ENCODE data around the genes ACAT1, FDX1 and BTG4.

DNA sequence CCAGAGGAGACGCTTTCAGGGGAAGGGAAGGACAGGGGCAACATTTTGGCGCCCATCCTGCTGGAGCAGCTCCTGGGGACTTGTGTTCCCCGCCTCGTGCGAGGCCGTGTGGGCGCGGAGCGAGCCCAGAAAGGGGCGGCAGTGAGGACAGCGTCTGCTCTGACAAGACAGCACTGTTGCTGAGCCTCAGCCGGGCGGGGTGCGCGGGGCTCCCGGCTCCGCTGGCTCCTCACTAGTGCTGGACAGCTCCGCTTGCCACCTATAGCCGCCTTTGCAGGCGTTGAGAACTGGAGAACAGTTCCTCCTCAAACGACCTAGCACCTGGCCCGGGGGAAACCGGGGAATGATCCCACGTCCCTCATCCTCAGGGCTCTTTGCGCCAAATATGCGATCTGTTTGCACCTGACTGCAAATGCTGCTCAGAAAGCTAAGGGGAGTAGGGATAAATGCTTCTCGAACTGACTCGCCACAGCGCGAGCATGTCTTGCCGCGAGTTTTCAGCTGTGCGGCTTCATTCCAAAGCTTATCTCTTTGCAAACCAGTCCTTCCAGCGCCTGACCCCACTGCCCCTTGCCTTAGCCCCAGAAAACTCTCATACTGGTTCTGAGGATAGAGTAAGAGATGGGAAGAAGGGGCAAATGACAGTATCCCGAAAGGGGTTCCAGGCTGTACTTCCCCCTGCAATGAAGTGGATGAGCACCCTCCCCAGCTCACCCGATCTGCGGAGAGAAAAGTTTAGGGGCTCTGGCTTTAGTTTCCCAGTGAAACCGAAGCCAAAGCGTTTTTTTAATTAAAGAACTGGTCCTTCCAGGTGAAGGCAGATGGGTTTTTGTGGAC, 912 bp upstream of the GUCY1A2 start:
- PRO-cap, 2 experiments = no peak in any of the 2 experiments

DNA sequence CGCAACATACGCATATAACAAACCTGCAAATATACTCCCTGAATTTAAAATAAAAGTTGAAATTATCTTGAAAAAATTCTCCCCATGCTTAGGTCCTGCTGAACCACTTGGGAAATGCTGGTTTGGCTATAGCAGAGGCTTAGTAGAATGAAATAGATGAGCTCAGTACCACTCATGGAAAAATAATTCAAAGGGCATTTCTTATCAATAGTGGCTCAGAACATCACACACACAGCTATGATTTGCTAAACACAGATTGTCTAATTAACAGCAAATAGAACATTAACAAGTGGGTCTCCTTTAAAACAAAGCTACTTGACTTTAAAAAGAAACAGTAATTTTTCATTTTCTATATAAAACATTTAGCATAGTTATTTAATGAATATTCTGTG, 21.5 kb downstream of the ELMOD1 start:
- PRO-cap, 2 experiments = no peak in any of the 2 experiments

DNA sequence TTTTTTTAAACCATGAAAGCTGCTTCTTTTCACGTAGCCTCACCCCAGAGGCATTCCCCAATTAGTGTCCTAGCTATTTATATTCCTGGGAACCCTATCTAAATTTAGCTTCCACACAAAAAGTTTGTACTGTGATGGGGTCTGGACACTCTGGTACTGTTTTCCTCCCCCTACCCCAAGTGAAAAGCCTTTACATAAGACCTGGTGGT, 35.9 kb upstream of the SLN start:
- PRO-cap, 2 experiments = no peak in any of the 2 experiments

DNA sequence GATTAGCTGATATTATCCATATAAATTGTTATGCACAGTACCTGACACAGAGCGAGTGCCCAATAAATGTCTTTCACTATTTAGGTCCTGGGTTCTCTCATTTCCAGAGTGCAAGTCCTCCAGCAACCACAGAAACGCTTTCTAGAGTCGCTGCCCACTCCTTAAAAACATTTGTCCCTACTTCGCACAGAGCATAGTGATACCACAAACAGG, 807 bp downstream of the SLC35F2 start:
- PRO-cap, 2 experiments = no peak in any of the 2 experiments

DNA sequence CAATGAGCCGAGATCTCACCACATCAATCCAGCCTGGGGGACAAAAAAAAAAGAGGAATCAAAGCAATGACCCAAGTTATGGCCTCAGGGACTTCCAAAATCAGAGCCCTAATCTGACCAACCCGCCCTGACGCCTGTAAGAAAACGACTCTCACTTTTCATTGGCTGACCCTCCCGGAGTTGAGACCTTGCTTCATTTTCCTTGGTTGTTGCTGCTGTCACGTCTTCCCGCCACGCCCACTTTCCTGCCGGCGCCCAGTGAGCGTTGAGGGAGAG, 298 bp upstream of the RAB39A start:
- PRO-cap, 2 experiments = no peak in any of the 2 experiments

GRCh38 chr11:108121008-108122151, at the start of gene ACAT1:
ACAT1 (plus strand) TSS chr11:108121567.
- PRO-cap, 2 experiments = peak in 2 of 2 experiments; most common plus-strand start chr11:108121567 (in 2); most common minus-strand start chr11:108121403 (in 2)

DNA sequence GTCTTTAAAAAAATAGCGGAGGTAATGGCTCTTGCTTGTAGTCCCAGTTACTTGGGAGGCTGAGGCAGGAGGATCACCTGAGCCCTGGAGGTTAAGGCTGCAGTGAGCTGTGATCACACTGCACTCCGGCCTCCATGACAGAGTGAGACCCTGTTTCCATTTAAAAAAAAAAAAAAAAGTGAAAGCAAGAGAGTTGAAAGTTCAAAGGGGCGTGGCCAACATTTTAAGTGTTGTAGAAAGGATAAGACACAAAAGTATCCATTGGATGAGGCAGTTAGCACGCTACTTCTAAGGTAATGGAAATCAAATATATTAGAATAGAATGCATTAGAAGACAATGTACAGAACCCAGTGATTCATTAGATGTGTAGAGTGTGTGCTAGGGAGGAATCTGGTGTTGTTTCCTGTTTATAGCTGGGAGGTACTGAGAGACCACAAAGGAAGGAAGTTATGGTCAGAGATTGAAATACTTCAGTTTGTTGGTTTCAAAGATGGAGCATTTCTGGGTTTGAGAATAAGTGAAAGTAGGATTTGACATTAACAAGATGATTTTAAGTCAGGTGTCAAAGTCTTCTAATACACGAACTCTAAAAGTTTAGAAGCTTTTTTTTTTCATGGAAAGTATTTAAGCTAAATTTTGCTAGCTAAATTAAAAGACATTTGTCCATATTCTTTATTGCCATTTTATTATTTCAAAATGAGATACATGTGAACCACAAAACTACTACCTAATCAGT, 13.7 kb downstream of the ATM start:
- PRO-cap, 2 experiments = no peak in any of the 2 experiments

GRCh38 chr11:108496645-108497119, 1.5 kb downstream of the POGLUT3 start:
- PRO-cap, 2 experiments = no peak in any of the 2 experiments

GRCh38 chr11:108591871-108592427, 1.6 kb downstream of the EXPH5 start:
- PRO-cap, 2 experiments = no peak in any of the 2 experiments

DNA sequence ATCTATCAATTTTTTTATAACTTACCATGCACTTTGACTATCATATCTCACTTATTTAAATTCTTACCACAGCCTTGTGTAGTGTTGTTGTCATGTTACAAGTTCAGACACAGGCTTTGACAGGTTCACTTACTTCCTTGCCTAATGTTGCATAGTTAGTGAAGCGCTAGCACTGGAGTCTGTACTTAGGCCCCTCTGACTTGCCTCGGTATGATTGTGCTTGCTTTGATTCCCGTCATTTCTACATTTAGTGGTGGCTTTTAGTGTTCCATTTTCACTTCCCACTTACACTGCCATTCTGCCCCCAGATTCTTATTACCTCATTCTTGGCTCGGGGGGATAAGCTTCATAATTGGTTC, 68.5 kb downstream of the DDX10 start:
- PRO-cap, 2 experiments = no peak in any of the 2 experiments

- PRO-cap, 2 experiments = no peak in any of the 2 experiments
Measured at GRCh38 chr11:108809933-108810513, 145.2 kb downstream of the DDX10 start.

GRCh38 chr11:108841158-108841610, 176.3 kb downstream of the DDX10 start:
- PRO-cap, 2 experiments = no peak in any of the 2 experiments

- PRO-cap, 2 experiments = no peak in any of the 2 experiments
Measured at GRCh38 chr11:108895777-108896155, 230.9 kb downstream of the DDX10 start.

DNA sequence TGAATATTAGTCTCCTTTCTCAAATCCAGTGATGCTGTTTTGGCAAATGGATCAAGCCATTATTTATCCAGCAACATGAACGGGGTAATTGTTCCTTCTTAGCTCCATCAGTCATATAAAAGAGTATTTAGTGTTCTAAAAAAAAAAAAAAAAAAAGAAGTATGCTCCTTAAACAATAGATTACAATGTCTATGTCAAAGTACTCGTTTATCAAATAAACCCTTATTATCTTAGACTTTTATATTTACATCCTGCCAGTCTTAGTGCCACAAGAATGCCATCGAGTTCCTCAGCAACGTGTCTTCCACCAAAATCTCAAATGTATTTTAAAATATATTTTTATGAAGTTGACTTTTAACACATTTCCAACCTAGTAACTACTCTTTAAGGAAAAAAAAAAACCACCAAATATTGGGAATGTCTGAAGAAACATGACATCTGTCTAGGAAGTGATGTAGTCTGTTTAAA, 1.2 kb downstream of the RDX start:
- PRO-cap, 2 experiments = no peak in any of the 2 experiments

DNA sequence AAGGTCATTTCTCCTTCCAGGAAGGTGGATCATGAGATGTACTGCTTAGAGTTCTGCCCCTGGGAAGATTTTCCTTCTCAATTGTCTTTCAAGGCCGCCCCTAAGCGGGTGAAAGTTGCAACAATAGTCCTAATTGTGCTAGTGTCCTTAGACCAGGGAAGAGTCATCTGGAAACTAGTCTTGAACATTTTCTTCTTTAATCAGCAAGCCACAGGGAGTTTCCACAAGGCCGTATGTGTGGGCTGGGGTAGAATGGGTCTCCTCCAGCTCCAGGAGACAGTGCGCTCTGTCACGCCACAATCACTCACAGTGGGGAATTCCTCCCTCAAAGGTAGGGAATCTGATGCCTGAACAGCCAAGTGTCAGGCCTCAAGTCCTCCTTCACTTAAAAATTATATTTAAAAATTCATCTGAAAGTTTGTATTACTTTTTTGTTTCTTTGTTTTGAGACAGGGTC, 53.3 kb upstream of the RDX start:
- PRO-cap, 2 experiments = no peak in any of the 2 experiments

DNA sequence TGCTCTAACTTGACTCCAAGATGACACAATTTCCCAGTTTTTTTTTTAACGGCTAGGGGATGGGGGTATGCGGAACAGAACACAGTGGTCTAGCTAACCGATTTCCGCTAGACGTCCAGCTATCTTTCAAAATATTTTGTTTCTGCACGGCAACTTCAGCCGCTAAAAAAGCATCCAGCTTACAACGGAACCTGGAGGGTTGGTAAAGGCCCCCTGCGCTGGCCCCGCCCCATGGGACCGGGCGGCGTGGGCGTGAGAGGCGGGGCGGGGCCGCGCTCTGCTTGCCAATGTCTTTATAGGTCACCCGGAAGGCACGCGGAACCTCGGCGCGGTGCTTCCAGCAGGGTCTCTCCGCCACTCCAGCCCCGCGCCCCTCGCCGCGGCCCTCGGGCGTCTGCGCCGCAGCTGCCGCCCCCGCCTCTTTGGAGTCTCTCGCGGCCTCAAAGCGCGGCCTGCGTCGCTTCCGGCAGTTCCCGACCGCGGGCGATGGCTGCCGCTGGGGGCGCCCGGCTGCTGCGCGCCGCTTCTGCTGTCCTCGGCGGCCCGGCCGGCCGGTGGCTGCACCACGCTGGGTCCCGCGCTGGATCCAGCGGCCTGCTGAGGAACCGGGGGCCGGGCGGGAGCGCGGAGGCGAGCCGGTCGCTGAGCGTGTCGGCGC, at the start of gene FDX1:
TSS of gene FDX1 (plus strand) at position 314 of the 658 bp plus-strand sequence.
- PRO-cap, 2 experiments = peak in 2 of 2 experiments; most common plus-strand start position 323 of the sequence (in 1); most common minus-strand start position 540 of the sequence (in 1)

- PRO-cap, 2 experiments = no peak in any of the 2 experiments
Measured at GRCh38 chr11:111096988-111097645, 148.4 kb upstream of the POU2AF2 start.

GRCh38 chr11:111299493-111300198, 1.3 kb downstream of the POU2AF3 start:
- PRO-cap, 2 experiments = peak in 1 of 2 experiments; most common plus-strand start chr11:111299740 (in 1); most common minus-strand start chr11:111299684 (in 1)

DNA sequence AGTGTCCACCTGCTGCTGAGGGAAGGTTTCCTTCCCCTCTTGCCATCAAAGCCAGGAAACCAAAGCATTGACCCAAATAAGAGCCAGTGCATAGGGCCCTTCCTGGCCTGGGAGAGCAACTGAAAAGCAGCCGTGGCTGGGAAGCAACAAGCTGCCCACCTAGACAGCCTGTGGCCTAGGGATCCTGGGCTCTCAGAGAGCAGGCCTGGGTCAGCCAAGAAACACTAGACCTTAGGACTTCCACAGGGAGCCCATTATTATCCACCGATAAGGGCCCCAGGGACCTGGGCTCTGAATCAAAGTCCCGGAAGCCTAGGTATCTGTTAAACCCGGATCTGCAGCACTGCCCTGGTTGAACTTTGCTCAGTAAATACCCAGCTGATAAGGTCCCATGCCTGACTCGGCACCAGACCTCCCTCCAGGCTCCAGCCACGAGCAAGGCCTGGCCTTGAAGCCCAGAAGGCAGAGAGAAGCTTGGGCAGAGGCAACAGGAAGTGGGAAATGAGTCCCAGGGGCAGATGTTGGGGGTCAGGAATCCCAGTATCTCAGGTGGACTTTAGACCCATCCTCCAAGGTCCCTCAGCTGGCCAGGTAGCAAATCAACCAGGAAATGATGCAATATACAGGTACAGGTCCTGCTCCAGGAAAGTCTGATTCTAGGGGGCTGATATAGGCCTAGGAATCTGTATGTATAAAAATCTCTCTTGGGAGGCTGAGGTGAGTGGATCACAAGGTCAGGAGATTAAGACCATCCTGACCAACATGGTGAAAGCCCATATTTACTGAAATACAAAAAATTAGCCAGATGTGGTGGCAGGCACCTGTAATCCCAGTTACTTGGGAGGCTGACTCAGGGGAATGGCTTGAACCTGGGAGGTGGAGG, 18.8 kb downstream of the POU2AF1 start:
- PRO-cap, 2 experiments = peak in 1 of 2 experiments; most common plus-strand start position 618 of the sequence (in 1)

DNA sequence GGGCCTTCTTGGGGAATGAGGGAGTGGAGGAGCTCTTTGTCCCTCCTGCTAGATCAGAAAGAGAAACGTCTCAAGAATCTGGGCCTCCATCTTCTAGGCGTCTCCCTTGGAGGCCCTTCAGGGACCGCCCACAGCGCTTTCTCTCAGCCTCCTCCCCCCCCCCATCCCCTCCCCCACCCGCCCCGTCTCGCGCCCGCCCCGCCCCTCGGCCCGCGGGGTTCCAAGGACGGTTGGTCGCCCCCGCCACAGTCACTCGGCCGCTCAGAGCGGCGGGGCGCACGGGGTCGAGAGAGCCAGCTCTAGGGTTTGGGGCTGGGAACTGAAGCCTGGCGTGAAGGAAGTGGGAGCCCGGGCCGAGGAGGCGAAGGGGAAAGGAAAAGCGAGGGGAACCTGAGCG, at the start of gene BTG4:
TSS of gene BTG4 (minus strand) at position 154 of the 397 bp plus-strand sequence.
- PRO-cap, 2 experiments = no peak in any of the 2 experiments